ENCODE measurements around the genes CHMP3 and TEX37.

GRCh38 chr2:86290514-86290801, 47.0 kb downstream of the REEP1 start:
- PRO-cap: no peak

DNA sequence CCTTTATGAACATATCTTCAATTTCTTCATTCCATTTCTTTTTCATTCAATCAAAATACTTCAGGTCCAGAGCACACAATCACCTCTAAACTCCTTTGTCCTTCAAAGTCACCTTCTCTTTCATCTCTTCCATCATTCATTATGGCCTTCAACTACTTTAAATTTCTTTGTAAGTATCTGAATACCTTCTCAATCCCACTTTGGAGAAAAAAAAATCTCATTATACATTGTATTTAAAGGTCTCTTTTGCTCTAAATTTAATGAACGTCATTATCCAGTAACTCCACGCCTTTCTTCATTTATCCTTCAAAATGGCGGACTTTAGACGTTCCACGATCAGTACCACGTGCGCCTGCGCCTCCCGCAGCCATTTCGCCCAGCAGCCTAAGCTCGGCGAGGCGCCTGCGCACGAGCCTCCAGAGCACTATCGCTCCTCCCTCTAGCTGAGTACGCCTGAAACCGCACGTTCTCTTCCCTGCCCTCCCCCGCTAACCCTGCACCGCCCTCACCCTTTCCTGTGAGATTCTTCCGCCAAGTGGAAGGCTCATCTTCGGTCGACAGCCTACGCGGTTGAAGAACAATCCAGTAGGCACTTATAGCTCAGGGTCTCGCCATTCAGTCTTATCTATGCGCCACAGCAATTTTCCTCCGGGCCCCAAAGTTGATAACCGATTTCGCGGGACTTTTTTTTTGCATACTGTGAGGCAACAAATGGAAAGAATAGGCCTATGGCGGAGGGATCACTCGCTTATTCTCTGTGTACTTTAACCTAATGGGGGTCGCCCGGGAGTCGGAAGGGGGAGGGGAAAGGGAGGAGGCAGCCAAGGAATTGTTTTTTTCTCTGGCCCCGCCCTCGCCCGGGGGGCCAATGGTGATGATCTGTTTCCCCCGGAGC, 546 bp upstream of the KDM3A start:
- PRO-cap: no peak

DNA sequence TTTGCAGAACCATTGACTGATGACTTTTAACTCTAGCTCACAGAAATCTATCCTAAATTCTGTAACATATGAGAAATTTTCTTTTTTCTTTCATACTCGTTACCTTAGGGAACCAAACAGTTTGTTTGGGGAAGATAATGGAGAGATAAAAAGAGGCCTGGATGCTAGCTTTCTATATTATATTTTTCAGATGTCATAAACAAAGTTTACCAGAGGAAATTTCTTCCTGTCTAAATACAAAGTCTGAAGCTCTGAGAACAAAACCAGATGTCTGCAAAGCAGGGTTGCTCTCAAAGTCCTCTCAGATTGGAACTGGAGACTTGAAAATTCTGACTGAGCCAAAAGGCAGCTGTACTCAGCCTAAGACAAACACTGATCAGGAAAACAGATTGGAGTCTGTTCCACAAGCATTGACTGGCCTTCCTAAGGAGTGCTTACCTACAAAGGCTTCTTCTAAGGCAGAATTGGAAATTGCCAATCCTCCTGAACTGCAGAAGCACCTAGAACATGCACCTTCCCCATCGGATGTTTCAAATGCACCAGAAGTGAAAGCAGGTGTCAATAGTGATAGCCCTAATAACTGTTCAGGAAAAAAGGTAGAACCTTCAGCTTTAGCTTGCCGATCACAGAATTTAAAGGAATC, 25.1 kb downstream of the KDM3A start:
- PRO-cap: no peak

GRCh38 chr2:86482434-86482926, 41.3 kb downstream of the KDM3A start:
- PRO-cap: no peak

GRCh38 chr2:86482945-86483441, 41.8 kb downstream of the KDM3A start:
- PRO-cap: no peak

DNA sequence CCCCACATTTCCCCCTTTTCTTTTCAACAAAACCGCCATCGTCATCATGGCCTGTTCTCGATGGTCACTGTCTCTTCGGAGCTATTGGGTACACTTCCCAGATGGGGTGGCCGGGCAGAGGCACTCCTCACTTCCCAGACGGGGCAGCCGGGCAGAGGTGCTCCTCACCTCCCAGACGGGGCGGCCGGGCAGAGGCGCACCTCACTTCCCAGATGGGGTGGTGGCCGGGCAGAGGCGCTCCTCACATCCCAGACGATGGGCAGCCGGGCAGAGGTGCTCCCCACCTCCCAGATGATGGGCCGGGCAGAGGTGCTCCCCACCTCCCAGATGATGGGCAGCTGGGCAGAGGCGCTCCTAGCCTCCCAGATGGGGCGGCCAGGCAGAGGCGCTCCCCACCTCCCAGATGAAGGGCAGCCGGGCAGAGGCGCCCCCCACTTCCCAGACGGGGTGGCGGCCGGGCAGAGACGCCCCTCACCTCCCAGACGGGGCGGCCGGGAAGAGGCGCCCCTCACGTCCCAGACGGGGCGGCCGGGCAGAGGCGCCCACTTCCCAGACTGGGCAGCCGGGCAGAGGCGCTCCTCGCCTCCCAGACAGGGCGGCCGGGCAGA, 14.5 kb downstream of the CHMP3 start:
- PRO-cap: no peak

DNA sequence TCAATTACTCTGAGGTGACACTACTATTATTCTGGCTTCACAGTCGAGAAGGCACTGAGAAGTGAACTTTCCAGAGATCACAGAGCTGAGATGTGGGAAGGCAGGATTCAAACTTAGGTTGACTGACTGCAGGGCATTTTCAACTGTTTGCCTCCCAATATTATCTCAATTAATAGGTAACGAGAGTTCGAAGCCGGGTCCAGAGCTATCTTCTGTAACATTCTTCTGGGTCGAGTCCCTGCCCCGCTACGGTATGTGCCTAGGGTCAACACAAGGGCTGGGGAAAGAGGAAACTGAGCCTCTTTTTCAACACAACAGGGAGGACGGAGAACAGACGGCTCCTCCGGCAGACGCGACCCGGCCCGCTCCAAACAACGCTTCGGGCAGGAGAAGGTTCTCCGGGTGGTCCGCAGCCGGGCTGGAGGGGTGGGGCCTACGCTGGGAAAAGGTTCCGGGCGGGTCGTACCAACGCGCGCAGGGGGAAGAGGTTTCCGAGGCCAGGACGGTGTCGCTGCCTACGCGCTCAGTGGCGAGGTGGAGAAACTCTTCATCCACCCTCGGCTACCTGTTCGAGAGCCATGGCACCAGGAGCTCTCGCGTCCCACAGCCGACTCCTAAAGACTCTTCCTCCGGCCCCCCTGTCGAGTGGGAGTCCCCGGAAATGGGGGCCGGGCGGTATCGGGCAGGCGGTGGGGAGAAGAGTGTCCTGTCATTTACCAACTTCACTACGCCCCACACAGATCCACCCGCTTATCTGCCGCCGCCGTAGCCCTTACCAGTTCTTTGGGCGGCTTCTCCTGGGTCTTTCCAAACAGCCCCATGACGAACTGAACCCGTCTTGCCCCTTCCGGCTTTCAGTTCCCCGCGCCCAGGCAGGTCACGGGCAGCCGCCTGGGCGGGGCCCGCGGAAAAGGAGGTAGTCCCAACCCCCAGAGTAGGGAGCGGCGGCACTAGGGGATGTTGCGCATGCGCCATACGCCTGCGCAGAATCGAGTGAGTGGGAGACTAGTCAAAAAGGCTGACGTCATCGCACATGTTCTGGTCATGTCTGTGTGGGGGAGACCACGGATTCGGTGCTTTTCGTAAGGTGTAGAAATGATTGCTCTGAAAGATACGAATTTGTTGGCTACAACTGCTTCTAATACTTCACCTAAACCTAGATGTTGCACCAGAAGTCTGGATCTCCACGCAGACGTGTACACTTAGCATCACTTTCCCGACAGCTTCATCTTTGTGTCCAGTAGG, at the start of gene CHMP3:
TSS of gene CHMP3 (minus strand) at position 916 of the 1,245 bp plus-strand sequence.
- PRO-cap: unidirectional peak, plus-strand start at position 312 of the sequence; bidirectional peak, plus-strand start at position 477 of the sequence, minus-strand start at position 376 of the sequence; bidirectional peak, plus-strand start at position 1,040 of the sequence, minus-strand start at position 870 of the sequence

DNA sequence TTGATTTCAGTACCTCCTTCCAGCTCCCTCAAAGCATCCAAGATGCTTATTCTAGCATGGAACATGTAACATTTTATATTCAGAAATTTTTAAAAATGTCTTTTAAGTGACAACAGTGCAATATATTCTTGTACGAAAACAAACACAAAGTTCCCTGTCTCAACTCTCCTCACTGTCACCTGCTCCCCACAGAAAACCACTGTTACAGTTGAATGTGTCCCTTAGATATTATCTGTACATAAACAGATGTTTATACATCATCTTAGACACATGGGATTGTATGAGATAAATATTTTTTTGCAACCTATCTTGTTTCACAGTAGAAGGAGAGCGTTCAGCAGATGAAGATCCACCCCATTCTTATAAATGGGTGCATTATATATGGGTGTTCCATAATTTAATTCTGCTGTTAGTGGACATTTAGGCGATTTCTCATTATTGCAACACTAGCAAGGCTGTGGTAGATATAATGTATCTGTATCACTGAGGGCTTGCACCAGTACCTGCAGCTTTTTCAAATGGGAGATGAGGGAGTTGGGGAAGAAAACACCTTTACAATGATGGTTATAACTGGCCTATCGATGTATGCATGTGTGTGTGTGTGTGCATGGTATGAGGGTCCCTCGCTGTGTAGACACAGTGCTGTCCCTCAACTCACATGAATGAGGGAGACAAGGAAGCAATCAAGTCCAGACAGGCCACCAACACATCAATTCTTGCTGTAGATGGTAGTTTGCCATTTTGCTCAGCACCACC, 2.3 kb upstream of the CD8A start:
- PRO-cap: no peak

GRCh38 chr2:86794714-86795900, 4.4 kb upstream of the CD8A start:
- PRO-cap: no peak

- PRO-cap: no peak
Observed at GRCh38 chr2:86837248-86837667, 24.4 kb downstream of the CD8B start.

DNA sequence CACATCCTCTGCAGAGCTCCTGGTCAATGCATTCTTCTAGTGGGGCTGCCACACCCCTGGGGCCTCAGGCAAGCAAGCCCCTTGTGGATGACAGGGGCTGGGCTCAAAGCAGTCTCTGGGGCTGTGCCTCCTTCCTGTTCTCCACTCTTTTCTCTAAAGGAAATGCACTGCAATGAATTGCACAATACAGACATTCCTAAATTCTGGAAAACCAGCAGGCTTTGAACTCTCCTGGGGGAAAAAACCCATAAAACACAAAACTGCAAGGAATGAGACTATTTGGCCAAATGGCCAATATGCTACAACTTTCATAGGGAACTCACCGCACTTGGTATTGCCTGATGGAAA, 293.9 kb upstream of the PLGLB2 start:
- PRO-cap: no peak

DNA sequence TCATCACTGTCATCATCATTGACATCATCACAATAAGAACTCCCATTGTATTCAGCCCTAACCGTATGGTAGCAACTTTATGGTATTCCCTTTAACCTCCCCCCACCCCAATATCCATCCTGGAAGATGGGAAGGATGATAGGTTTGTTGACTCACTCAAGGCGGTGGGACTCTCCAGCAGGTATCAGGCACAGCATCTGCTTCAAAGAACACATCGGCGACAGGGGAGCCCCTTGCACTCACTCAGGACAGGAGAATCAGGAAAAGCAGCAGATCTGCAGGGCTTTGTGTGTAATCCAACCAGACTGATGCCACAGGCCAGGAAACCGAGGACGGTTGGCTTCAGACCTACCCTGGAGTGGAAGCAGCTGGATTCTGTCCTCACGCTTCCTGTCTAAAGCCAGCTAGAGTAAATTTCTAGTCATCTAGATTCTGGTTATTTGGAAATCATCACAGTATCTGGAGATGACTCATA, 289.1 kb upstream of the PLGLB2 start:
- PRO-cap: no peak

DNA sequence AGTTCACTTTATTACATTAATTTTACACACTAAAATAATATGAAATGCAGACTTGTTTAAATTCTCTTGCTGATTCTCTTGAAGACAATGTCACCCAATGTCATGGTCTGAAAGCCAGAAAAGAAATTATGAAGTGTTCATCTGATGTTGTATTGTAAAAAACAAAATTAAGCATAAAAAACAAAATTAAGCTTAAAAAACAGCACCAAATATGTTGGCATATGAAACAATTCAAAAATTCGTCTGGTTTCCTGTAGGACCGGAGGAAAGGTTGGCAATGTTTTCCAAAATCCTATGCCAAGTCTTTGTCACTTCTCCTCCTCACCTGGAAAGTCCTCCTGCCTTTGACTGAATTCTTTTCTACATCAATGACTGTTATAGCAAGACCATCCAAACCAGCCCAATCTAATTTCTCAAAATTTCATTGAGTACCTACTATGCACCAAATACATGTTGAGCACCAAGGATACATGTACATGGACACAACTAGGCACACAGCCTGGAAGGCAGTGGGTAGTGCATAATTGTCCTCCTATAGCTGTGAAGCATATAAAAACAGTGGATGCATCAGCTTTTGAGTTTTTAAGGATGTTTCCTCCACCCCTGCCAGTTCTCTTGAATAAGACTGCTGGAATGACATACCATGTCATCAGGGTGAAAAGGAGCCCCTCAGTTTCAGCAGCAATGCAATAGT, 4.7 kb downstream of the FABP1 start:
- PRO-cap: no peak

GRCh38 chr2:88138391-88138760, 10.5 kb upstream of the FABP1 start:
- PRO-cap: no peak

DNA sequence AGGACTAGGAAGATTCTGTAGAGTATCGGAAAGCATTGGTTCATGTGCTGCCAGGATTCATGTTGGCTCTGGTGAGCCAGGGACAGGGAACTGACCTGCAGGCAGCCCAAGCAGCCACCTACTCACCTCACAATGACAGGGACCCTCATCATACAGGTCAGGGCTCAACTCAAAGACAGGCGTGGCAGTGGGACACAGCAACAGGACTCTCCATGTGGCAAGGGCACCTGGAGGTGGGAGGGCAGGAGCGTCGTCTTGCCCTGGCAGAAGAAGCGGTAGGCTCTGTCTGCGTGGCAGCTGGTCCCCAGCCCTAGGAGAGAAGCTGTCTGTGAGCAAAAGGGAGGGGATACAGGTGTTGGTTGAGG, at the start of gene TEX37:
TSS of gene TEX37 (plus strand) at position 195 of the 365 bp plus-strand sequence.
- PRO-cap: no peak

DNA sequence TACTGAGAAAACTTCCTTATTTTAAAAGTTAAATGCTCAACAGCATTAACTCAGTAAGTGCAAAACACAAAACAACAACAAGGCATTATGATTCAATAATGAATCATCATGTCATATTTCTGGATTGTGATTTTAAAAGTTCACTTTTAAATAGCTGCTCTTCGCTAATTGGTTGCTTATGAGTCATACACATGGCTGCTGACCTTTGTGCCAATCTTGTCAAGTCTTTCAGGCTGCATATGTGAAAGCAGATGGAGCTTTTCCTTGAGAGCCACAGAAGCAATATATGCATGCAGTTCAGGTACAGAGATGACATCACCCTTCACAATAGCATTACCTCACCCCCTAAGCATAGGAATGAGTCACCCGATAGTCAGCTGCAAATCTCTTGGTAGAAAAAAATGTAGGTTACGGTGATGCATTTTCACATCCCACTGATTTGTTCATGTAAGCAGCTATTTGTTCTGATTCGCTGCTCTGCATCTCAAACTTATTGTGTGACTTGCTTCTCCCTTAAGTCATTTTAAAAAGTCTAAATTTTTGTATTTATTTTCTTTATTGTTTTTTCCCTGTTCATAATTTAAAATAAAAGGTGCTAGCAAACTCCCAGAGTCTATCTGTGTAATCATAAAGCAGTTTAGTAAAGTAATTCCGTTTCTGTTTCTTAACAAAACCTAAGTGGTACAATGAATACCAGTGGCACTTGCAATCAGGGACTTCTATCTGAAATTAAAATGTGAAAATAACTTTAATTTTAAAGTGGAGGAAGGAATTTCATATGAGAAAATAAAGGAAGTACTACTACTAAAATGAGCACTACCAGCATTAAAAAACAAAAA, 27.1 kb downstream of the EIF2AK3 start:
- PRO-cap: no peak

DNA sequence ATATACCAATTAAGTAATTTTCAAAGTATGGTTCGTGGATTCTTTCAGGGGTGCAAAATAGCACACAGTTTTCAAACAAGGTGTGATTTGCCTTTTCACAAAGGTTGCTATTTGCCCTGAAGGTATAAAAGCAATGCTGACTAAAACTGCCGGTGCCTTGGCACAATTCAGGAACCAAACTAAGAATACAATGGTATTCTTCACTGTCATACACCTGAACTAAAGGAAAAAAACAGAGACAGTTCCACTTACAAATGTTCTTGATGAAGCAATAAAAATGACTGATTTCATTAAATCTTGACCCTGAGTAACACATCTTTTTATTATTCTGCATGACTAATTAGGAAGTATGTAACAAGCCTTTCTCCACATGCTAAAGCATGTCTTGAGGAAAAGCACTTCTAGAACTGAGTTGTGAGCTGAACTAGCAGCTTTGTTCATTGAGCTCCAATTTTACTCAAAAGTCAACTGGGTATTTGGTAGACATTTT, 18.0 kb downstream of the EIF2AK3 start:
- PRO-cap: no peak

DNA sequence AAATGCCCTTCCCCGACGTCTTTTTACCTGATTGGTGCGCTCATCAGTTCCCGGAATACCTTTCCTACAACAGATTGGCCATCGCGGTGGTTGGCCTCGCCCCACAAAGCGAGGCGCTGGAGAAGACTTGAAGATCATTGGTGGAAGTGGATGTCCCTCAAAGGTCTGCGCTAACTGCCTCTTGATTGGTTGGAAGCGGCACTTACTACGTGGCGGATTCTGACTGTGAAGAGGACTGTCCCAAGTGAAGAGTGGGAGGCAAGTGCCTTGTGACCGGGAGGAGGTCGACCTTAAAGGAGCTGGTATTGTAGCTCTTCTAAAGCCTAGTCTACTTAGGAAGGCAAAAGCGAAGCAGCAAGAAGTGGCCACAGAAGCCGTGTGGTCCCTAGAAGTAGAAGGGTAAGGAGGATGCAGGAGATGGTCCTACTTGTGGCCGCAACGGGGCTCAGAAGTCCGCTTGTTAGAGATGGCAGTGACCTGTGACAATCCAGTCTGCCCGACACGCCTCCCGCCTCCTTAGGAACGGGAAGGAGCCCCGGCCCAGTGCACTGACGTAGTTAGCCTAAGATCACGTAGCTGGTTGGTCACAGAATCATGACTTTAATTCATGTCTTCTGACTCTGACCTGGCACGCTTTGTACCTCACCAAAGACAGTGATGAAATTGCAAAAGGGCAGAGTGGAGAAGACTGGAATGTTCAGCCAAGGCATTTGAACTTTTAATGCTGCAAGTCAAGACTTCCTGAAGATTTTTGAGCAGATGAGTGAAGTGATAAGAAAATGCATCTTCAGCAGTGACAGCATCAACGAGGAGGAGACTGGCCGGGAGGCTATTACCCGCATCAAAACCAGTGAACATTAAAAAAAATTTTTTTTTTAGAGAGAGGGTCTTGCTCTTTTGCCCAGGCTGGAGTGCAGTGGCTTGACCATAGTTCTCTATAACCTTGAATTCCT, 674 bp upstream of the EIF2AK3 start:
- PRO-cap: unidirectional peak, plus-strand start at position 270 of the sequence; bidirectional peak, plus-strand start at position 554 of the sequence, minus-strand start at position 484 of the sequence

GRCh38 chr2:88737309-88737683, 45.8 kb downstream of the RPIA start:
- PRO-cap: no peak

DNA sequence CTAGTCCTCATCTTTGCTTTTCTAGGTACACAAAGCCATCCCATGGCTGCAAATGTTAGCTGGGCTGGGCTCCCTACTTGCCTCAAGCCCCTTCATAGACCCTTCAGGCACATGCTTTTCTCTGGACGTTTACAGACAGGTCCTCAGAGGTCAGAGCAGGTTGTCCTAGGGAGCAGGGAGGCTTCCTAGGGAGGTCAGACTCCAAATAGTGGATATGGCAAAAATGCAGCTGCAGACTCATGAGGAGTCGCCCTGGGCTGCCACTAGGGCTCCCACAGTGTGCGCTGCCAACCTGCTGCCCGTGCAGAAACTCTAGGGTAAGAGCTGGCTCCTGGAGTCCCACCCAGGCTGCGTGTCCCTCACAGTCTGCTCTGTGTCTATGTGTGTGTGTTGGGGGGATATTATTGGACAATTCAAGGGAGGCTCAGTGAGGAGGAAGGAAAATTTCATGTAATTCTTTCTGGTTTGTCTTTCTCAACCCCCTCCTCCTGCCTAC, 141.1 kb downstream of the RPIA start:
- PRO-cap: no peak